Occipital lobe (tissue), 2 donors: ENCODE measurements around the gene SIX2.

DNA sequence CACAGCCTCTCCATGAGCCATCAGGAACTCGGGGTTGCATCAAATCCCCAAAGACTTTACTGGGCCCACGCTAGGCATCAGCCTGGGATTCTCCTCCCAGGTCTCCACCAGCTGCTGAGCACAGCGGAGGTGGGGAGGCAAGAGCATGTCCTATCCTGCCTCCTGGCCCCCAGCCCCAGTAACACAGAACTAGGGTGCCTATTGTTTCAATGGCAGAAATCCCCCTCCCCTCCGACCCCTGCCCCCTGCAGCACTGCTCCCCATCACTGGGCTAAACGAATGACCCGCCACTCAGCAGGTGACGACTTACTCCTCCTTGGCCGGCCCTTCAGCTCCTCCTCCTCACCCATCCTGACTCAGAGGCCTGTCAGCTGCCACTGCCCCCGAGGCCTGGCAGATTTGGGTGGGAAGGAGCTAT lies 68.4 kb downstream of the ZFP36L2 start:
- RAMPAGE, long total RNA, result no peak

- RAMPAGE, long total RNA, result no peak
Measured at GRCh38 chr2:43174283-43174991, 52.0 kb downstream of the ZFP36L2 start.

DNA sequence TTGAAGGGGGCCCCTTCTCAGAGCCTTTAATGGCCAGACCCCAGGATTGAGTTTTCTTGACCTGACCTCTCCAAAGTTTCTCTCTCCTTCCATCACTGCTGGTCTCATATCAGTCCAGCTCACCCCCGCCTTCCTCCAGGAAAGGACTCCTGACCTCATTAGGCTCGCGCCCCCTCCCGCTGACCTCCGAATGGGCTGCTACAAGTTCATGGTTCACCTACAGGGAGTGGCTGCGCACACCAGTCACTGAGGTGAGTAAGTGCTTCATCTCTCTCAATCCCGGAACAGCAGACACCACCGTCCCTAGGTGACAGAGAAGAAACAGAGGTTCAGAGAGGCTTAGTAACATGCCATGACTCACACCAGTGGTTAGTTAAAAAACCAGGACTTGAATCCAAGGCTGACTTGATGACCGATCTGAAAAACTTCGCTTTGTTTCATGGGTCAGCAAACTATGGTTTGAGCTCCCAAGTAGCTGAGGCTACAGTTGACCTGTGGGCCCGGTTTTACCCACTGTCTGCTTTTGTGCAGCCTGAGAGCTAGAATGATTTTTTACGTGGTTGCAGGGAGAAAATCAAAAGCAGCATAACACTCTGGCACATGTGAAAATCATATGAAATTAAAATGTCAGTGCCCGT lies 42.0 kb downstream of the ZFP36L2 start:
- RAMPAGE, long total RNA, result no peak

DNA sequence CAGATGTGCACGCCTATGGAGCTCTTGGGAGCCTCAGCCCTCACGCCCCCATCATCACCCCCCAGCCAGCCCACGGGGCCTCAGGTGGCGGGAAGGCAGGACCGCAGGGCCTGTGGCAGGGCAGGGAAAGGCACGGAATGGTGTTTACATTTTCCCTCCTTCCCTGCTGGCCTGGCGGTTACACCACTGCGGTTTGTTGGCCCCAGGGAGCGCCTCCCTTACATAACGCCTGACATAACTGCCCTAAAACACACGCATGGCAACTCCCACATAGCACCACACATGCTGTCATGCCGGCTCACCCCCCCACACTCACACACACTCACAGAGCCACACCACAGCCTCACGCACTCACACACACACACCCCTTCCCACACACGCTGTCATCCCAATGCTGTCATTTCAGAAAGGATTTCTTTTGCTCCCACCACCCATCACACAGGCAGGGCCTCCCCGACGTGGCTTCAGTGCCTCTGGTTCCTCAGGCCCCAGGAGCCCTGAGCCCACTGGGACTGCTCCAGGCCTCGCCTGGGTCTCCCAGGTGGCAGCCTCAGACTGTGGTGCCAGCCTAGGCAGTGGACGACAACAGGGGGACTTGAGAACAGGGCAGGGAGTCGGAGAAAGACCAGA lies 15.7 kb downstream of the ZFP36L2 start:
- RAMPAGE, long total RNA, result no peak

- RAMPAGE, long total RNA, result no peak
Measured at GRCh38 chr2:43220783-43220956, 5.7 kb downstream of the ZFP36L2 start.

- RAMPAGE, long total RNA, result no peak
Measured at GRCh38 chr2:43386977-43387497, 160.6 kb upstream of the ZFP36L2 start.

GRCh38 chr2:43482716-43483425 lies 113.0 kb downstream of the THADA start:
- RAMPAGE, long total RNA, result no peak

- RAMPAGE, long total RNA, result no peak
Measured at GRCh38 chr2:43486351-43487070, 109.3 kb downstream of the THADA start.

GRCh38 chr2:43519402-43520381 lies 76.1 kb downstream of the THADA start:
- RAMPAGE, long total RNA, result no peak

- RAMPAGE, long total RNA, result no peak
Measured at GRCh38 chr2:43636593-43636883, 522 bp upstream of the PLEKHH2 start.

DNA sequence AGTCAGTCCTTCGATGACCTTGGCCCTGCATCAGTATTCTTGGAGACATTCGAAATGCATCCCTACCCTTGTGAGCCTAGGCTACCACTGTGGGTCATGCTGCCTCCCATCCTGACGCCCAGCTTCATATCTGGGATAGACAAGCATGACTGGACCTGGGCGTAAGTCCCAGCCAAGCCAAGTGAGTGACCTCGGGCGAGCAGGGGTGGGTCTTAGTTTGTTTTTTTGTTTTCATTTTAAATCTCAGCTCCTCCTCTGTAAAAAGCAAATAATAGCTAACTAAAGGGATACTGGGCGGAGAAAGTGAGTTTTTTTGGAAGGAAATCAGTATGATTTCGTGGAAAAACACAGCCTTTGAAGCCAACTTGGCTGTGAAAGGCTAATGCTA lies 13.5 kb downstream of the ABCG5 start:
- RAMPAGE, long total RNA, result no peak

DNA sequence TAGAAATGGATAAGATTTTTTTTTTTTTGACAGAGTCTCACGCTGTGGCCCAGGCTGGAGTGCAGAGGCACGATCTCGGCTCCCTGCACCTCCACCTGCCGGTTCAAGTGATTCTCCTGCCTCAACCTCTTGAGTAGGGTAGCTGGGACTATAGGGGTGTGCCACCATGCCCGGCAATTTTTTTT lies 3.1 kb downstream of the ABCG8 start:
- RAMPAGE, long total RNA, result no peak

DNA sequence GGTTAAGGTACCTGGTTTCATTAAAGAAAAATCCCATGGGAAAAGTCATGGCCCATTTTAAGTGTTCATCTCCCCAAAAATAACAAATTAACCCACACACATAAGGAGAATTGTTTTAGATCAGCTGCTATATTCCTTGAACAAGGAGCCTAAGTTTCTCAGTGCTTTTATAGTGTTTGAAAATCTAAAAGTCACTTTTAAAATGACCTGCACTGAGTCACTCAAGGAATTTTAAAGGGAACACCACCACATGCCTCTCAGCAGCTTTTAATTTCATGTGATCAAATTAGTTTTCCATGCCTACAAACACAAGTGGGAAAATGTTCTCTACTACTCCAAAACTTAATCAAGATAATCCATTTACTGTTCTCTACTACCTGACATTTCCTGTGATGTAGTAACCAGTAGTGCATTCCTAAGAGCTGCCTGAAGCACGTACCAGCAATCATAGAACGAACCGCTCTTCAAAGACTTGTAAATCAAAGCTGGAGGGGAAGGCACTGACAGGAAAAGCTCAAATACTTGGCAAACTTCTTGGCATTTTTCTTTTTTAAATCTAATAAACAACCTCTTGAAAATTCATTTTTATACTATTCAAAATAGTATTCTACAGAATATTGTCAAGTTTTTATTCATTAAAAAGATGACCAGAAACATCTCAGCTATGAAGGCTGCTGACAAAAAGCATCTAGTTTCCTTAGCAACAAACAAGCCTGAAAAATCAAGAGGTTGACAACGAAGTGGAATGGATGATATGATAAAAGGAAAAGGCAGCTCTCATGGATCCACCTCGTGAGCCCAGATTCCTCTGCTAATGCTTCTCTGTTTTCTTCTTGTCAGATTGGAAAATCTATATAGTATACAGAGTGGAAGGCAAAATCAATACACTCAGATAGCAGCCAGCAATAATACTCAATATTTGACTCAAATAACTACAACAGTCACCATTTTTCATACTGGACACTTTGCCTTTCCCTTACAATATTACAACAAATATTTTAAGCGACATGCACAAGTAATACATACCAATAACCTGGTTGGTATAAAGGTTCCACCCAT lies 37.1 kb downstream of the LRPPRC start:
- RAMPAGE, long total RNA, result no peak

GRCh38 chr2:43960448-43961081 lies 35.2 kb downstream of the LRPPRC start:
- RAMPAGE, long total RNA, result no peak

- RAMPAGE, long total RNA, result no peak
Measured at GRCh38 chr2:44103339-44103661, 65.4 kb upstream of the PPM1B start.

- RAMPAGE, long total RNA, result no peak
Measured at GRCh38 chr2:44113479-44113698, 55.3 kb upstream of the PPM1B start.

- RAMPAGE, long total RNA, result no peak
Measured at GRCh38 chr2:44359495-44360455, 1.5 kb downstream of the PREPL start.

- RAMPAGE, long total RNA, result no peak
Measured at GRCh38 chr2:44361070-44361323, 297 bp downstream of the PREPL start.

DNA sequence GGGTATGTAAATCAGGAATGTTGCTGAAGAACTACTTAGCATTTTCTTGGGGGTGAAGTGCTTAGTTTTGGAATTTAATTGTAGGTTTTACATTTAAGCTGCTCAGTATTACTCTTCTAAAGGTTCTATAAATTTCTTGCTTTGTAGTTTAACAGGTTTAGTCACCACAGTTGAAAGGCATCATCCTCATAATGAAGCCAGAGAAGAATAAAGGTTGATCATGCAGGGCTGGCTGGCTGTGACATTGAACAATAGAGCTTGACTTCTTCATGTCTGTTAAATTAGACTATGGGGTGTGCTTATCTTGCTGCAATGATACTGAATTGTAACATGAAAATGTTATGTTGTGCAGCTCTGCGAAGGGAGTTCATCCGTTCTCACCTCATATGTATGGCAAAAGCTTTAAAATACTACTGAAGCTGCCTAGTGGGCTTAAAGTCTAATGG lies 81.7 kb downstream of the CAMKMT start:
- RAMPAGE, long total RNA, result no peak

GRCh38 chr2:45009311-45010563 lies at the start of gene SIX2:
TSS of gene SIX2 (minus strand) at chr2:45009452.
- RAMPAGE, long total RNA, result no peak